Diencephalon (tissue), 2 donors: ENCODE measurements around a stretch of chr12.

DNA sequence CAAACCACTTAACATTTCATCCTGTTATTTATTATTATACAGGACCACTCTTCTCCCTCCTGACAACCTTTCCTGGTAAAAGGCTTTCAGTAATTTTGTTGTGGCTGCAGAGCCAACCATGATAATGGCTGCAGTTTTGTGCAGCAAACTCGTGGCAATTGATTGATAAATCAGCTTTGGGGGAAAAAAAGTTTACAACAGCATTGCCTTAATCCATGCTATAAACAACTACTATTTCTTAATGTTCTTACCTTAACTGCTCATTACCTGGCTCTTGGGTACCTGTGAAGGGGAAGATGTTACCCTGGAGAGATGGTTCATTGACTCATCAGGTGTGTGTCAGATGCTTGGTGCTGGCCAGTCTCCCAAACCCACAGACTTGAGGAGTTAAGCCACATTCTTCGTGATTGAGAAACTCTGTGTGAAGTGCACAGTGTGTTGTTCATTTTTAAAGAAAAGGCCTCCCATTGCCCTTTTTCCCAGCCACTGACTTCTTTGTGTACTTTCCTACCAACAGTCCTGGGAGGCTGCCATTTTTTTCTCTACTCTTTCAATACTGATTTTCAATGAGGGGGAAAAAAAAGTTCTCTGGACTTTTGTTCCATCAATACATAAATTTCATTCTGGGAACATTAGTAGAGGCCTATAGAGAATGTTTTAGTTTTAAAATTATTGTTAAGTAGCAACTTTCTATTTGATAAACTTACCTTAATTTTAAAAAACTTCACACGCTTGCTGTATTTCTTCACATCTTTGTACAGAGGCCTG is 3.2 kb downstream of the MGST1 start:
- RAMPAGE, long total RNA, result no peak

DNA sequence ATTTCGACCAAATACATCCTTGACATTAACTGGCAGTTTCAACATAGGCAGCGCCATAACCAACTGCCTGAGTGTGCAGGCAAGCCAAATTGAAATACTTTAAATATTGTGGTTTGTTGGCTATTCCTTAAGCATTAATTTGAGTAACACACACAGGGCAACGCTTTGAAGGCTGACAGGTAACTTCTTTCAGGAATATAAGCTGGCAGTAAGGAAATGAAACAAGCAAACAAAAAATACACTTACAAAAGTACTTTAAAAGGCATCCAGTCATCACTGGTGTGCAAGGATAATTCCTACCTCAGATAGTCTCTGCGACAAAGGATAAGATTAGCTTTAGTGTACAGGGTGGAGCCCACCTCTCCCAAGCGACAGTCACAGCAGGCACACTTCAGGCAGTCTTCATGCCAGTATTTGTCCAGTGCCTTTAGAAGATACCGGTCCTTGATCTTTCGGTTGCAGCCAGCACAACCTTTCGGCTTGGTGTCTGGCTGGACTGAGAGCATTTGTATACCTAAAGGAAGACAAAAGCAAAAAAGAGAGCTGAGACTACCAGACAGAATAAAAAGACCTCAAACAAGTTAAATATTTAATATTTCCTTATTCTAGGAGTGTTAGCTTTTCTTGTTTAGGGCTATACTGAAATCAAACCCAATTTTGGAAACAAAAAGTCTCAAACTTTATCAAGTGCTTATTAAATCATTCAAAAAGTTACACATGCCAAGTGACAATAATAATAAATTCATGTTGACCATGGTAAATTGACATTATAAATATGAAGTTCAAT is 5.4 kb downstream of the LMO3 start:
- RAMPAGE, long total RNA, result no peak

- RAMPAGE, long total RNA, result no peak
Observed at GRCh38 chr12:16602327-16602837, 3.6 kb downstream of the LMO3 start.

GRCh38 chr12:16607911-16608501 is 2.0 kb upstream of the LMO3 start:
- RAMPAGE, long total RNA, result start-site peak on the minus strand at chr12:16608000-16608145, 234 and 610 reads in 2 replicates

DNA sequence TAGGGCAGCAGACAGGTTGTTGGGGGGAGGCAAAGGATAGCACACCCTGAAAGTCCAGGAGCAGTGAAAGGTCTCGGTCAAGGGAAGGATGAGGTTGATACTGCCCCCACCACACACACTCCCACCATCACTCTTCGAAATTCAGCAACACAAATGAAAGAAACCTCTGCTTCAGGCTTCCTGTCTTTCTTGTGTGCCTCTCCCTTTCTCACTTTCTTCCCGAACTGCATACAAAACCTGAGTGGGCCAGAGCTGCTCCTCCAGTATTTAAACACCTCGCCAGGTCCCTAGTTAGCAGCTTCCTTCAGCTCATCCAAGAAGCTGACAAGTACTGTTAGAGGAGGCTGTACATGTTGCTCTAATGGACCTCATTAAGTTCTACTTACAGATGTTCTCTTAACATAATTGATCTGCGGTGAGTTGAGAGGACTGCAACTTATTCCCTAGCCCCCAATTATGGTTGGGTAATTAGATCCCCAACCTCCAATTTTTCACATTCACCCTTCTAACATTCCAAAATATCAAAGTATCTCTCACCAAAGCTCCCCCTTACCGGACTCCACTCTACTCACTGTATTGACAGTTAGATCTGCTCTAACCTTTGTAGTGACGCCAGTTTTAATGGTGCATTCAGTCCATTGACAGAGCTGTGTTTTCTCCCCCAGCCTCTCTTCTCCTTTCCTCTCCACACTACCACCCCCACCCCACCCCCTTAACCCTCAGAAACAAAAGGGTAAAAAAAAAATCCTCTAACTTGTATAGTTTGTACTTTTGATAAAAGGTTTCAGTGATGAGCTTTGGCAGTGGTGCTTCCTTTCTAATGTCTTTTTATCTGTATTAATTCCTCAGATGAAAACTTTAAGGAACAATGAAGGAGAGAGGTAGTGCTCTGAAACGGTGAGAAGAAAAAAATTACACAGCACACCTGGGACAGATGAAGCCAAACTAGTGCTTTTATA is 4.3 kb upstream of the LMO3 start:
- RAMPAGE, long total RNA, result no peak

GRCh38 chr12:18296903-18297320 is 35.6 kb downstream of the PIK3C2G start:
- RAMPAGE, long total RNA, result no peak

DNA sequence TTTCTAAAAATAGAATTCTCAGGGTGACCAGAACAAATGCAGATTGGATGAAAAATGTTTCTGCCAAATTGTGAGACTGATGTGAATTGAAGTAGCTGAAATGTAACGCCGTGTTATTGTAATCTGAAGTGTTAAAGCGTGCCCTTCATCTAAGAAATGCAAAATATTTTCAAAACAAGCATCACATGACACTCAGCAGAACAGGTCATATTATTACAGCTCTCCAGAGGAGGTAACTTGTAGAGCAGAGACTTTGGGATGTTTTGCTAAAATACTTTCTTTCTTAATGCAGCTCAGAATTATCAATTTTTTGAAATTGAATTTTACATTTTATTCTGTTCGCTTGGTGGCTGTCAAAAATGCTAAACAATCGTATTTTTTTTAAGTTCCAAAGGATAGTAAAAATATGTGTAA is 89.9 kb upstream of the PLEKHA5 start:
- RAMPAGE, long total RNA, result no peak

- RAMPAGE, long total RNA, result no peak
Observed at GRCh38 chr12:19130442-19131537, 1.3 kb downstream of the PLEKHA5 start.

GRCh38 chr12:19239604-19239910 is 110.0 kb downstream of the PLEKHA5 start:
- RAMPAGE, long total RNA, result no peak

DNA sequence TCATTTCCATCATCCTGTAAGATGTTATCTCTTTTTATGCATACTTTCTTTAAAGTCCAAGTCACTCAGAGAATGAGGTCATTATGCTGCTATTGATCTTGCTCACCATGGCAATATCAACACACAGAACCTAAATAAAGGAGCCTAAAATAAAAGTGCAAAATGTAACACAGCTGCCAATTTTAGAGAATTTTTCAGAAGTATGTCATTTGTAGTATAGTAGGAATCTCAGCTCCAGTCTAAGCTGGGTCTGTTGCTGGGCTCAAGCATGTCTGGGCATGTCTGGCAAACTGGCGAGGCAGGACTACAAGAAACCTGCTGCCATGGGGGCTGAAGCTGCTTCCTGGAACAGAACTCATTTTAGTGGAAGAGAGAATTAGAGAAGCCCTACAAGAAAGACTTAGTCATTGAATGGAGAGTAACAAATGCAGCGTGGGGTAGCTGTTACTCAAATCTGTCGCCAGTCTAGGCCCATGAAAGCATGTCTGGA is 7.5 kb upstream of the AEBP2 start:
- RAMPAGE, long total RNA, result no peak

GRCh38 chr12:19581992-19583004 is 143.0 kb downstream of the AEBP2 start:
- RAMPAGE, long total RNA, result no peak

GRCh38 chr12:19620206-19620540 is 180.9 kb downstream of the AEBP2 start:
- RAMPAGE, long total RNA, result no peak

- RAMPAGE, long total RNA, result no peak
Observed at GRCh38 chr12:20421372-20421808, 53.1 kb downstream of the PDE3A start.

GRCh38 chr12:20426137-20426642 is 57.9 kb downstream of the PDE3A start:
- RAMPAGE, long total RNA, result no peak

DNA sequence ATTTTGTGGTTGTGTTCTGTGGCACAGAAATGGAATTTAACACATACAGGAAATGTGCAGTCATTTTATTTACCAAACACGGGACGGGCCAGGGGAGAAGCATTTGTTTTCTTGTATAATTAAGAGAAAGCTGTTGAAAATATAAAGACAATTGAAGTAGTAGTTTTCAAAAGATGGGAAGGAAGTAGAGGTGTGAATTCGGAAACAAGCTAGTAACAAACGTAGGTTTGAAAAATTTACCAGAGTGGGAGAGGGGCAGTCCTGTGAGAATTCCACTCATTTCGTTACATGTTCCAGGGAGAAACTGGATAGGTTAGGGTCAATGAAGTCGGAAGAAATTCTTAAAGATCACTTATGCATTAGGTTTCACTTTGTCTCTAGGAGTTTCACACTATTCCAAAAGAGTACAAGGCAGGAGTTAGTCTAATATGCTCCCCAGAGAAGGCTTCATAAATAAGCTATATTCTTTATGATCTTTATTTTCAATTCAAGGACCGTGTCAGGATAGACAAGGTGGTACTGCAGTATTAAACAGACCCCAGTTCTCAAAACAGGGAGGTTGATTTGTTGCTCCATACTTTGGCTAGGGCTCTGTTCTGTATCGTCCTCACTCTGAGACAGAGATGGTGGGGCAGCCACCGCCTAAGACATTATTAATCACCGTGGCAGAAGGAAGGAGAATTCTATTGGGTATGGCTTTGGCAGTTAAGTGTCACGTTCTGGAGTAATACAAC is 117.2 kb upstream of the SLCO1C1 start:
- RAMPAGE, long total RNA, result no peak

DNA sequence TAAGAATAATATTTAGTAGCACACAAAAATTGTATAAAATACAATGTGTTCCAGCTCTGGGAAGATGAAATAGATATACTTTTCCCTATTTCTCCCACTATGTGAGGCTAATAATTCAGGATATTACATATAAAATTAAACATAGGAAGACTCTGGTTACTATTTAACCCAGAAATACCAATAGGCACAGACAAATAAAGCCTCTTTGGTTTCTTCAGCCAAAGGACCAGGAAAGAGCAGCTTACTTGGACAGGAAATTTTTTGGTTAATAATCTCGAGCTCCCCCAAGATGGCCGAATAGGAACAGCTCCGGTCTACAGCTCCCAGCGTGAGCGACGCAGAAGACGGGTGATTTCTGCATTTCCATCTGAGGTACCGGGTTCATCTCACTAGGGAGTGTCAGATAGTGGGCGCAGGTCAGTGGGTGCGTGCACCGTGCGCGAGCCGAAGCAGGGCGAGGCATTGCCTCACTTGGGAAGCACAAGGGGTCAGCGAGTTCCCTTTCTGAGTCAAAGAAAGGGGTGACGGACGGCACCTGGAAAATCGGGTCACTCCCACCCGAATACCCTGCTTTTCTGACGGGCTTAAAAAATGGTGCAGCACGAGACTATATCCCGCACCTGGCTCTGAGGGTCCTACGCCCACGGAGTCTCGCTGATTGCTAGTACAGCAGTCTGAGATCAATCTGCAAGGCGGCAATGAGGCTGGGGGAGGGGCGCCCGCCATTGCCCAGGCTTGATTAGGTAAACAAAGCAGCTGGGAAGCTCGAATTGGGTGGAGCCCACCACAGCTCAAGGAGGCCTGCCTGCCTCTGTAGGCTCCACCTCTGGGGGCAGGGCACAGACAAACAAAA is 18.3 kb upstream of the PYROXD1 start:
- RAMPAGE, long total RNA, result no peak

- RAMPAGE, long total RNA, result no peak
Observed at GRCh38 chr12:21457598-21458030, 20.2 kb downstream of the PYROXD1 start.

- RAMPAGE, long total RNA, result no peak
Observed at GRCh38 chr12:21528886-21529539, 2.9 kb downstream of the SPX start.

- RAMPAGE, long total RNA, result no peak
Observed at GRCh38 chr12:21551843-21552290, 25.8 kb downstream of the SPX start.

- RAMPAGE, long total RNA, result no peak
Observed at GRCh38 chr12:21560106-21560703, 34.1 kb downstream of the SPX start.